ENCODE results near the genes STK16 and RESP18.

DNA sequence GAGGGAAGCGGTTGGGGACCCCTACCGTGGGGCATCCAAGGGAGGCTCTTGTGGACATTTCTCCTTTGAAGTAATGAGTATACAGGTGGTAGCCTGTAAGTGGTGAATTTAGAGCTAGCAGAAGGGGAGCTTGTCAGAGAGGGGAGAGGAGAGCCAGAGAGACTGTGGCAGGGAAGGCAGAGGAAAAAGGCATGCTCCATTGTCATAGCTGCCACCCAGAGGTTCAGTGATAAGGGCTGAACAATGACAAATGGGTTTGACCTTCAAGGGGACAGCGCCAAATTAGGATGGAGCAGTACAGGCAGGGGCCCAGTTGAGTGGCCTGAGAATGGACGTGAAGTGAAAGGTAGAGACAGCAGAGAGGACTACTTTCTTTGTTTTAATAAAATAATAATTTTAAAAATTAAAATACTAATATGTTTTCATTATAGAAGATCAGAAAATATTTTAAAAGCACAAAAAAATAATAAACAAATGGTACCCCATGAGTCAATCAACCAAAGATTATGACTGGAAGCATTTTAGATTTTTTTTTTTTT is 15.4 kb upstream of the TMBIM1 start:
- PRO-cap, result no peak

DNA sequence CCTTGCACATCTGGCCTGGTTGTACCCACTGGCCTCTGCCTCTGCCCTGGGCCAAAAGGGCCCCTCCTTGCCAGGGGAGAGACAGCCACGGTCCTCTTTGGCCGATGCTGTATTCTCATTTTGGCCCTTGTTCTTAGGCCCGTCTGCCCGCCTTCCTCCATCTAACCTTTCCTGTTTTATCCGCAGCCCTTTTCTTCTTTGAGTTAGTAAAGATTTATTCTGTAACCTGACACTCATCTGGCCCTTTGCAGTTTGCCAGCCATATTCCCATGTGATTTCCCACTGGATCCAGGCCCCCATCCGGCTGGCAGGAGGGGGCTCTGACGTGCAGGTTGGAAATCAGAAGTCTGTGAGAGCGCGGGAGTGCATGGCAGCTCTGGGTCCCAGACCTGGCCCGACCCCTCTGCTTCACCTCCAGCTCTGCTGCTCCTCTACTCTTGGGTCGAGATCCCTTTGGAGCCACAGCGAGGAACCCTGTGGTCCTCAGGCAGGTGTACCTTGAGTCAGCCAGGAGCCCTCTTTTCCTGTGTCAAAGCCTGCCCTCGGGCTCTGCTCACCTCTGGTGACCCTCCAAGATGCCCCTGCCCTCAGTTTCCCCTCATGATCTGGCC is 10.8 kb upstream of the CATIP start:
- PRO-cap, result no peak

GRCh38 chr2:218419763-218420222 is 870 bp downstream of the VIL1 start:
- PRO-cap, result no peak

DNA sequence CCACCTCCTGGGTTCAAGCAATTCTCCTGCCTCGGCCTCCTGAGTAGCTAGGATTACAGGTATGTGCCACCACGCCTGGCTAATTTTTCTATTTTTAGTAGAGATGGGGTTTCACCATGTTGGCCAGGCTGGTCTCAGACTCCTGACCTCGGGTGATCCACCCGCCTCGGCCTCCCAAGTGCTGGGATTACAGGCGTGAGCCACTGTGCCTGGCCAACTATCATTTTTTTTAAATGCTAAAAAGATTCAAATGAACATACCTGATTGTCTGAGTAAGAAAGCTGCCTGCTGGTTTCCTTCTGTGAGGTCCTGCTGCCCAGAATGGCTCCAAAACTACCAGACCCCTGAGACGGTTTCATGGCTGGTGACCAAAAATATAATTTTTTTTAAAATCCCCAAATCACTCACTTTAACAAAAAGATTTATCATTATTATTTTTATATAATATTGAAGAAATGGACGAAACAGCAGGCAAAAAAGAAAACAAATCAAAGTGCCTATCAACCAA is 18.5 kb downstream of the USP37 start:
- PRO-cap, result no peak

GRCh38 chr2:218569567-218570303 is 1.1 kb downstream of the CNOT9 start:
- PRO-cap, result bidirectional peak, plus-strand start at chr2:218570105, minus-strand start at chr2:218569984

- PRO-cap, result no peak
Observed at GRCh38 chr2:218658426-218659075, 872 bp downstream of the ZNF142 start.

- PRO-cap, result no peak
Observed at GRCh38 chr2:218664709-218665247, 5.3 kb downstream of the BCS1L start.

GRCh38 chr2:218739630-218740161 is 29.1 kb downstream of the TTLL4 start:
- PRO-cap, result no peak

GRCh38 chr2:219076050-219076562 is 15.4 kb upstream of the IHH start:
- PRO-cap, result no peak

GRCh38 chr2:219123303-219124346 is 37.0 kb downstream of the NHEJ1 start:
- PRO-cap, result no peak

DNA sequence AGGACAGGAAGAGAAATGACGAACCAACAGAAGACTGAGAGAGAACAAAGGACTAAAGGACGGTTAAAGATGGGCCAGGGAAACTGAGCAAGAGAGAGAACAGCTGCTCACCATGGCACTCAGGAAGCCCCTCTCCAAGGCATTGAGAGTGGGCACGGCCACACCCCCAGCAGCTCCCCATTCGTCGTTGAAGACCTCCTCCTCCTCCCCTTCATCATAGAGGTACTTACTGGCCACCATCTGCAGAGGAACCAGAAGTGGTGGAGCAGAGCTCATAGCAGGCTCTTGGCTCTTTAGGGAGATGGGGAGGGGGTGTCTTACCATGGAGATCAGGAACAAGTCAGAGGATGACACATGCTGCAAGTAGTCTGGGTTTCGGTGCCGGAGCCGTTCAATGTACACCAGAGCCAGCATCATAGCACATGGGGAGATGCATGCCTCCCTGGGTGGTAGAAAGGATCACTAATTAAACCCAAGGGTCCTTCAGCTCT is 2.0 kb downstream of the CNPPD1 start:
- PRO-cap, result no peak

DNA sequence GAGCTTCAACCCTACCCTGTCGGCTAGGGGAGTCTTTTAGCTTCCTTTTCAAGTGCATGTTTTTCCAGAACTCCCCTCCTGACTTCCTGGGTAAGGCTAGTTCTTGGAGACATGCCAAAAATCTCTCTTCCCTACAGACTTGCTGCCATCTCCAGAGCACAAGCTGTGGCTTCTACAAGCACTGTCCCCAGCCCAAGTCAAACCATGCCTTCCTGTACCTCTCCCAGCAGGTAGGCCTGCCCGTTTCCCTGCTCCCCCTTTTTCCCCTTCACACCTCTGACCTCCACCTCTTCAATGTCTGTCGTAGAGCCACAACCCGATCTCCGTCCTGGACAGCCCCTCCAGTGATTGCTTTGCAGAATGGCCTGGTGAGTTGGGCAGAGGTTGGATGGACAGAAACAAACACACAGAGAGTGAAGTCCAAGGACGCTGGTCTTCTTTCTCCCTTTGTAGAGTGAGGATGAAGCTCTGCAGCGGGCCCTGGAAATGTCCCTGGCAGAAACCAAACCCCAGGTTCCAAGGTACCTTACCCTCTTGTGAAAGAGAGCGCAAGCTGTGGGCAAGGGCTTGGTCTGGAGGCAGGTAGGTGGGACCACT is 1.6 kb downstream of the ZFAND2B start:
- PRO-cap, result no peak

DNA sequence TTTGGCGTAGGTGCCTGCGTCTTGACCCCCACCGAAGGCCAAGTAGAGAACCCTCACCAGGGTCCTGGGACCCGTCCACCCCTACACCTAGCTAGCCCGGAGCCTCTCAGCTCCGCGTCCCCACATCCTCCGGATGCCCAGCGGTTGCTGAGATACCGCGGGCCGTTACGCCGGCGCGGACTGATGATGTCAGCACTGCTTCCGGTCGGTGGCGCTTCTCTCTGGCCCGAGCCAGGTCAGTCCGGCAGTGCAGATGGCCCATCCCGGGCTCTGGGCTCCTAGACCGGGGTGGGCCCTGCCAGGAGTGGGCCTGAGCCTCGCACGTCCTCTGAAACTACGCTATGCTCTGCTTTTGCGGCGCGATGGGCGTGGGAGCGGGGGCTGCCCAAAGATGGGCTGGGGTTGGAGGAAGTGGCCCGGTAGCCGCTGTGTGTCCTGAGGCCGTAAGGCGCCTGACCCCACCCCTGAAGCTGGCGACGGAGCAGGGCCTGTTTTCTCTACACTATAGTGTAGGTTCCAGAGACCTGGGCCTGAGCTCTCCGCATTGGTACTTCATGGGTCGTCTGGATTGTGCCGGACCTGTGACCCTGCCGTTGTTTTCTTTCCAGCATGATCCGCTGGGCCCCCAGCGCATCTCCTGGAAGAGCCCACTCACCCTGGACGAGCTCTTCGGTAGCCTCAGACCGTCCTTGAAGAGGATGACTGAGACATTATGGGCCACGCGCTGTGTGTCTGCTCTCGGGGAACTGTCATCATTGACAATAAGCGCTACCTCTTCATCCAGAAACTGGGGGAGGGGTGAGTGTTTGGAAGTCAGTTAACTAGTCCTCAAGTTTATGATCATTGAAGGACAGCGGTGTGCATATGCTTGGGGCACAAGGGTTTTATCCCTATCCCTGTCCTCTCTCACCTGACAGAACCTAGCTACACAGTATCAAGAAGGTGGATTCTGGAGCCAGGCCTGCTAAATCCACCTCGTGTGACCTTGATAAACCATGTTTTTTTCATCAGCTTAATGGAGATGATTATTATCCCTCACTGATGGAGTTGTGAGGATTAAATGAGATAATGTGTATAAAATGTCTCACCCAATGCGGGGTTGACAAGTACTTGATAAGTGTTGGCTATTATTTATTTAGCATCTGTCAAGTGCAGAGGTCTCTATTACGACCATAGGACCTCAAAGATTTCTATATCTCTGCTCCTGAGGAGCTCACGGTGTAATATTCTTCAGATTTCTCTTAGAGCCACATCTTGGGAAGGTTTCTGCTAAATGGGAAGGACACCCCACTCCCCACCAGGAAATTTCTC is at the start of gene STK16:
Gene STK16, plus strand, starts transcription at position 192 of the 1,311 bp plus-strand sequence.
- PRO-cap, result bidirectional peak, plus-strand start at position 234 of the sequence, minus-strand start at position 135 of the sequence; unidirectional peak, minus-strand start at position 565 of the sequence

DNA sequence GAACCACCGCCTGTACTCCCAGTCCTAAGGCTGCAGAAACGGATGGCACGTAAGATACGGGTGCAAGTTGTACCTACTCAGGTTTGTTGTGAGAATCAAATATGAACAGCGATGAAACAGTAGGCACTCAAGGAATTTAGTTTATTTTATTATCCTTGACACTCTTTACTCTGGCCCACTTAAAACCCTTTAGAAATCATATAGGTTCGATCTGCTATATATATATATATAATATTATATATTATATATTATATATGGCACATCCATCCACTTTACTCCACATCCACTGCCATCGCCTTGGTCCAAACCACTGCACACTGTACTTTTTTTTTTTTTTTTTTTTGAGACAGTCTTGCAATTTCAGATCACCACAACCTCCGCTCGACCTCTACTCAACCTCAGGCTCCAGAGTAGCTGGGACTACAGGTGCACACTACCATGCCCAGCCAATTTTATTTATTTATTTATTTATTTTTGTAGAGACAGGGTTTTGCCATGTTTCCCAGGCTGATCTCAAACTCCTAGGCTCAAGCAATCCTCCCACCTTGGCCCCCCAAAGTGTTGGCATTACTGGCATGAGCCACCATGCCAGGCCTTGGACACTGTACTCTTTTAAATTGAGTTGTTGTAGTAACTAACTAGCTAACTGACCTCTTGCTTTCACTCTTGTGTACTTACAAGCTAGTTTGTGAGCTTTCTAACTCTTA is at the start of gene RESP18:
Gene RESP18, minus strand, starts transcription at position 293 of the 707 bp plus-strand sequence.
- PRO-cap, result no peak

- PRO-cap, result bidirectional peak, plus-strand start at chr2:219387456, minus-strand start at chr2:219387362
Observed at GRCh38 chr2:219387203-219387536, 542 bp downstream of the DNPEP start.

DNA sequence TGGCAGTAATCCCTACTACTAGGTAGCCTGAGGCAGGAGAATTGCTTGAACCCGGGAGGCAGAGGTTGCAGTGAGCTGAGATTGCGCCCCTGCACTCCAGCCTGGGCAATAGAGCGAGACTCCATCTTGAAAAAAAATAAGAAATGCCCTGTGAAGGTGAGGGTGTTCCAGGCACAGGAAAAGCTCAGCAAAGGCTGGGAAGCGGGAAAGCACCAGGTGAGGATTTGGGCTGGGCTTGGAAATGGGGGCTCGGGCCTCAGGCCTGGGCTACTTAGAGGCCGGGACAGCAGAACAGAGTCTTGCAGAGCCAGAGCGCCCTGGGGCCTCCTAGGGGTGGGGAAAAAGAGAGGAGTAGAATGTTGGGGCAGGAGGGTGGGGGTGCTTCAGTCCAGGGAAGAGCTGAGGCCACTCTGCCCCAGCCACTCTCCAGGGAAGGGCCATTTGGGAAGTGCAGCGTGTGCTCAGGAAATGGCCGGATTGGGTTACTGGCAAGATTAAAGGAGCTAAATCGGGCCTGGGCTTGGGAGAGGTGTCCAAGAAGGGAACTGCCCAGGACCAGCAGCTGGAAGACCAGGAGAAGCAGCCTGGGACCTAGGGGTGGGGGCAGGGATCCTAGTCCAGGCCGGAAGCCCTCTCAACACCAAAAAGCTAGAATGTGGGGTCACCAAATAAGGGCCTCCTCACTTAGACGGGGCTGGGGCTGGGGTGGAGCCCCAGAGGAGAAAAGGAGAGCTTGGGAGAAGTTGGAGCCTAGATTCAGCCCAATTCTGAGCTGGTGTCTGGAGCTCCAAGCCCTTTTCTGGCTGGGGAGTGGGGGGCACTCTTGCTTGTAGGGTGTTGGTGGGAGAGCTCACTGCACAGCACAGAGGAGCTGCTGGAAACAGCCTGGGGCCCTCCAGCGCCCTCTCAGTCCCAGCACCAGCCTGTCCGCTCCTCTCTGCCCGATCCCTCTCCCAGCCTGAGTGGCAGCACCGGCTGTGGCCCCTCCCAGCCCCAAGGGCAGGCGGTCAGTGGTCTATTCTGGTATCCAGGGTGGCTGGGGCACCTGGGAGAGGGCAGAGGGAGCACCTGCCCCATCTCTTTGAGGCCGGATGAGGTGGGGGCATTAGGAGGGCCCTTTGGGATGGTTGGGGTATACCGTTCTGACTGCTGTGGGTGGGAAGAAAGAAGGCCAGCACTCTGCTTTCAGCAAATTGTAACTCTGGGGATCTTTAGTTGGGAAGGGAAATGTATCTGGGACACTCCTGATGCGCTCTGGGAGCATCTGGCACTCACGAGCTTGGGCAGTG is 13.5 kb upstream of the DES start:
- PRO-cap, result no peak

- PRO-cap, result no peak
Observed at GRCh38 chr2:219425911-219427022, 8.1 kb downstream of the DES start.

DNA sequence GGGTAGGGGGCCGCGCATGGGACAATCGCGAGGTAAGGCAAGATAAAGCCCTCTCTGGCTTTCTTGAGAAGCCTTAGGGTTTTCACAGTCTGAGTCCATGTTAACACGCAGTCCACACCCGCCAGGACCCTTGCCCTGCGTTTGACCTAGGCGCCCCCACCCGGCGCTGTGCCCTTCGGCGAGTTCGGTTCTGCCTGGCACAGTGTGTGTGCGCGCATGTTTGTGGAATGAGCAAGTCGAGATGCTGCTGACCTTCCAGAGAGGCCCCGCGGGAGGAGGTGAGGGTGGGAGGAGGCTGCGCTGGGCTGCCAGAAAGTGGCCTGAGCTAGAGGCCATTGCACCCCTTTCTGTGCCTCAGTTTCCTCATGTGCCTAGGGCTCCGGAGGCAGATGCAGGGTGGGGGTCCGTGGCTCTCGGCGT is 6.7 kb downstream of the SPEG start:
- PRO-cap, result no peak

DNA sequence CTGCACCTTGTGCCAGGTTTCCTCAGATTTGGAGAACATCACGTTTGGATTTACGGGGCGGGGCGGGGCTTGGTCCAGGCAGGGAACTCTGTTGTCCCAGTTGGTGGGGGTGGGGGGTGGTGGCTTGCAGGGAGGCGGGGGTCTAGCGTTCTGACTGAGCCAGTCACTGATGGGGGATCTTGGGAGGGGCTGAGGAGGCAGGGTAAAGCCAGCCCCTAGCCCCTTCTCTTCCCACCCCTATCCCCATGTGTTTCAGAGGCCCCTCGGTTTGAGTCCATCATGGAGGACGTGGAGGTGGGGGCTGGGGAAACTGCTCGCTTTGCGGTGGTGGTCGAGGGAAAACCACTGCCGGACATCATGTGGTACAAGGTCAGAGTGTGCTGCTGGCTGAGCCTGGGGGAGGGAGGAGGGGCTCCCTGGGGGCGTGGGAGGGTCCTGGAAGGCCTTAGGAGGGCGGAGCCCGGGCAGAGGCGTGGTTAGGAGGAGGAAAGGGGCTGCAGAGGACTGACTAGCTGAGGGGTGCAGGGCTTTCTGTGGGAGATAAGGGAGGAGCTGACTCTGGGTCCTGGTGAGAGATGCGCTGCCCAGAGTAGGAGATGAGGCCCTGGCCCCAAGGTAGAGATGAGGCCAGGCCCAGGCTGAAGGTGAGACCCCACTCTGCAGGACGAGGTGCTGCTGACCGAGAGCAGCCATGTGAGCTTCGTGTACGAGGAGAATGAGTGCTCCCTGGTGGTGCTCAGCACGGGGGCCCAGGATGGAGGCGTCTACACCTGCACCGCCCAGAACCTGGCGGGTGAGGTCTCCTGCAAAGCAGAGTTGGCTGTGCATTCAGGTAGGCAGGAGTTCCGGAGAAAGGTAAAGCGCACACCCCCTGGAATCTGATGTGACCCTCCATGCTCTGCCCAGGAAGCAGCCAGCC is 19.1 kb upstream of the SPEGNB start:
- PRO-cap, result no peak

GRCh38 chr2:219484549-219485405 is 11.2 kb upstream of the SPEGNB start:
- PRO-cap, result no peak